ENCODE data around the genes DRD1, SFXN1 and NOP16.

DNA sequence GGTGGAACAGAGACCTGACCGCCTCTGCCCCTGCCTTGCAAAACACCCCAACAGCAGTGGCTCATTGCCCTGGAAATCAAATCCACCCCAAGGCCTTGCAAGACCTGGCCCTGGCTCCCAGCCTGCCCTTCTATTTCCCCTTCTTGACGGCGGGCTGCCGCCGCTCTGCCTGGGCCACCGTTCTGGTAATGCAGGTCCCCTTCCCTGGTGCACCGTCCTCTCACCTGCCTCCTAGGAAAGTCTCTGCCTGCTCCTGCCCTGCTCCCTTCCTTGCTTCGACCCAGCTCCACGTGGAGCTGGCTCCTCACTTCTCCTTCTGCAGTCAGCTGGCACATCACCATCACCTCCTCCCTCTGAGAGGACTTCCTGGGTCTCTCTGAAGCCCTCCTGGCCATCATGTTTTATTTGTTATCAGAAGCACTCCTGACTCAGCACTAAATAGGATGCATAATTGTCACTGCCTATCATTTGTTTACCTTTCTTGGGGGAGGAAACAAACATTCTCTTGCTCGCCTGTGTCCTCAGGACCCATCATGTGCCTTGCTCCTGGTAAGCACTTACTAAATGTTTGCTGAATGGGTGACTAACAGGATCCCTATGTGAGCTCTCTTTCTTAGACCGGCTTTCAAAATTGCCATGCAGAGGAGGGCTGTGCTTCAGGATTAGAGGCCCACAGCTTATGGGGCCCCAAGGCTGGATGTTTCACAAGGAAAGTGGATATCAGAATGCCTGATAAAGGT, 19.7 kb upstream of the C5orf47 start:
- PRO-cap: no peak

- PRO-cap: no peak
Measured at GRCh38 chr5:174532466-174533057, 191.8 kb upstream of the MSX2 start.

DNA sequence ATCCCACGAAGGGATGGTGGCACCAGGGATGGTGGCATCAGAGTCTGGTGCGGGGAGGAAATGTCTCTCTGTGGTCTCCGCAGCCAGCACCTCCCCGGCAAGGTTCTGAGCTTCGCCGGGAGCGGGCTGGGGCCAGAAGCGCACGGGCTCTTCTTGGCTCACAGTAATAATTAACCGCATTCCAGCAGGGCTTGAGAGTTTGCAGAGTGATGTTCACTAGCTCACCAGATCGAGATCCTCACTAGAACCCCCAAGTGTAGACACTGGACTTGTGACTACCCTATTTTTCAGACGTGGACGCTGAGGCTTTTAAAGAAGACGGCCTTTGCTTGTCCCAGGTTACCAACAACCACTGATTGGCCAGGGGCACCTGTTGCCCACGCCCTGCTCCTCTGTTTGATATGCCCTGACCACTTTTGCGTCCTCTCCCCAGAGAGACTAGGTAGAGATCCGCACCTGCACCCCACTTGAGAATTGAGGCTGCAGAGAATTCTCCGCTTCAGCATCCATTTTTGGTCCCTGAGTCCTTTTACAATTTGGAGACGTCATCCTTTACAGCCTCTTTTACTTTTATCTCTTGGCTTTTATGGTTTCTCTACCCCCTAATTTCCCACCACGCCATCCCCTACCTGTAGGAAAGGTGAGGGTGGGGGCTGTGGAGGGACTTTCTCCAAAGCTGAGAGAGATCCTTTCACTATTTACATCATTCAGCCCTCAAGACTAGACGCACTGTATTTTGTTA, 1.4 kb downstream of the MSX2 start:
- PRO-cap: no peak

DNA sequence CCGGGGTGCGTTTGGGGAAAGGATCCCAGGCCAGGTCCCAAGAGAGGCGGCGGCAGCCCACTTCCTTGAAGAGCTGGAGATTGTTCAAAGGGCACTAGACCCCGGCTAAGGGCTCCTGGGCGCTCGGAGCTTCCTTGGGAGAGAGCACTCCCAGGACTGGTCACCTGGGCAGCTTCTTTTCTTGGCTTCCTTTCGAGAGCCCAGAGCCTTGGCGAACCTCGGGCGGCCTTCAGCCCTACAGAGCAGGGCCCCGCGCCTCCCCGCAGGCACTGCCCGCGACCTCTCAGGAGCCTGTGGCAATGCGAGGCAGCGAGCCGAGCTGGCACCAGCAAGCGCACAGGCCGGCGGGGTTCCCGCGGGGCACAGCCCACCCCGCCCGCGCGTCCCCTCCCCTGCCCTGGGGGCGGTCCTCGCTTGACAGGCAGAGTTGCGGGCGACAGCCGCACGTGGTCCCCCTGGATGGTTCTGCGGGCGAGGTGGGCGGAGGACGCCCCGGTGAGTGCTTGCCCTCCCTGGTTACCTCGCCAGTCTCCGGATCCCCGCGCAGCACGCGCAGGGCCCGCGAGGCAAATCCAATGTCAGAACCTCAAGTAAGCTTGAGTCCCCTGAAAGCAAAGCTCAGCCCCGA, at the start of gene DRD1:
DRD1 (minus strand) TSS at position 338 of the 628 bp plus-strand sequence.
- PRO-cap: no peak

DNA sequence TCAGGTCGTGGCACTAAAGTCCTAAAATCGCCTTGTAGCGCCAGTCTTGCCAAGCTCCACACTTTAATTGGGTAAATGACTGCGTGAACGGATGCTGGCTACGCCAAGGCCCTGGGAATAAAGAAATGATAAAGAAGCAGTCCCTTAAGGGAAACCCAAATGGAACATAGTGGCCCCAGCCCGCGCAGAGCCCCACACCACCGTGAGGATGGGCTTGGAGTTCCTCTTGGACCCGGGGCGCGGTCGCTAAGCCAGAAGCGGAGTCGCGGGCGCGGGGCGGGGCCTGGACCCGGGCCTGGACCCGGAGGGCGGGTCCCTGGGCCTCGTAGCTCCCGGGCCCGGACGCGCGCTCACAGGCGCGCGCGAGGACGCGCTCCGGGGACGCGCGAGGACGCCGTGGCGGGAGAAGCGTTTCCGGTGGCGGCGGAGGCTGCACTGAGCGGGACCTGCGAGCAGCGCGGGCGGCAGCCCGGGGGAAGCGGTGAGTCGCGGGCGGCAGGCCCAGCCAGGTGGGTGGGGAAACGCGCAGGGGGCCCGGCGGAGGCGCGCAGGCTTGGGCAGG, at the start of gene SFXN1:
SFXN1 (plus strand) TSS at position 402 of the 562 bp plus-strand sequence.
- PRO-cap: bidirectional peak, plus-strand start at position 195 of the sequence, minus-strand start at position 248 of the sequence; bidirectional peak, plus-strand start at position 411 of the sequence, minus-strand start at position 327 of the sequence

GRCh38 chr5:175710354-175710862, 52.5 kb downstream of the HRH2 start:
- PRO-cap: no peak

GRCh38 chr5:175795979-175796828, 75.2 kb upstream of the CPLX2 start:
- PRO-cap: bidirectional peak, plus-strand start at chr5:175796730, minus-strand start at chr5:175796650

- PRO-cap: no peak
Measured at GRCh38 chr5:175867817-175868612, 3.4 kb upstream of the CPLX2 start.

DNA sequence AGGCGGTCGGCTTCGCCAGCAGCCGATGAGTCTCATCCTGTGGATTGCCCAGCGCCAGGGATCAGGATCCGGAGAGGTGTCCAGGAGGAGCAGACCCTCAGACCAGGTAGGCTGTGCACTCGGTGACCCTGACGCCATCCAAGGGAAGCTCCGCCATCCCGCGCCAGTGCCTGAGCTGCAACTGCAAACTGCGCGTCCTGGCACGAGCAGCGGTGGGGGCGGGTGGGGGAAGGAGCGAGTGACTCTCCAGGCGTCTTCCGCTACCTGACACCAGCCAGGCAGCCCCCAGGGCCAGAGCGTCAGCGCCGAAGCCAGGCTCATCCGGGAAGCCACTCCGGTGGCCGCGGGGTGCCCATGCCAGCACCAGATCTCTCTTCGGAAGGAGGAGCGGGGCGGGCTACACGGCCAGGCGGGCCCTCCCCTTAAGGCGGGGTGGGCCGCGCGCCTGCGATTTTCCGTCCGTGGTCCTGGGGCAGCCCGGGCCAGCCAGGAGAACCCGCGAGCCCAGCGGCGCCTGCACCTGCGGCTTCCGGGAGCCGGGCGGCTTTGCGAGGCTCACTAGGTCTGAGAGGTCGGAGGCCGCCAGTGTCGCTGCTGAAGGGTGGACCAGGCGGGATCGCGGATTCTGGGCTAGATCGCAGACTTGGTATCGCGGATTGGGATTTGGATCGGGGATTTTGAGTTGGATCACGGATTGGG, 92.7 kb upstream of the THOC3 start:
- PRO-cap: no peak

DNA sequence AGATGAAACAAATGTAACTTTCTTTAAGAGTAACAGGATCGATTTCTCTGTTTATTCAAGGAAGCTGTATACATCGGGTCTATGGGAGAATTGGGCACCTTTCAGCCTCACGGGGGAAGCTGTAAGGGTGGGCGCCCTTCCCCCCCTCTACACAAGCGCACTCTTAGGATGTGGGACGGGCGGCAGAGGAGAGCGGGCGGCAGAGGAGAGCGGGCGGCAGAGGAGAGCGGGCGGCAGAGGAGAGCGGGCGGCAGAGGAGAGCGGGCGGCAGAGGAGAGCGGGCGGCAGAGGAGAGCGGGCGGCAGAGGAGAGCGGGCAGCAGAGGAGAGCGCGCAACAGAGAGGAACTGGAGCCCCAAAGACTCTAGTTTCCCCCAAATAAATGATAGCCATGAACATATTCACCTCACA, 104.2 kb upstream of the SIMC1 start:
- PRO-cap: no peak

GRCh38 chr5:176152220-176152687, 86.0 kb upstream of the SIMC1 start:
- PRO-cap: bidirectional peak, plus-strand start at chr5:176152480, minus-strand start at chr5:176152376

DNA sequence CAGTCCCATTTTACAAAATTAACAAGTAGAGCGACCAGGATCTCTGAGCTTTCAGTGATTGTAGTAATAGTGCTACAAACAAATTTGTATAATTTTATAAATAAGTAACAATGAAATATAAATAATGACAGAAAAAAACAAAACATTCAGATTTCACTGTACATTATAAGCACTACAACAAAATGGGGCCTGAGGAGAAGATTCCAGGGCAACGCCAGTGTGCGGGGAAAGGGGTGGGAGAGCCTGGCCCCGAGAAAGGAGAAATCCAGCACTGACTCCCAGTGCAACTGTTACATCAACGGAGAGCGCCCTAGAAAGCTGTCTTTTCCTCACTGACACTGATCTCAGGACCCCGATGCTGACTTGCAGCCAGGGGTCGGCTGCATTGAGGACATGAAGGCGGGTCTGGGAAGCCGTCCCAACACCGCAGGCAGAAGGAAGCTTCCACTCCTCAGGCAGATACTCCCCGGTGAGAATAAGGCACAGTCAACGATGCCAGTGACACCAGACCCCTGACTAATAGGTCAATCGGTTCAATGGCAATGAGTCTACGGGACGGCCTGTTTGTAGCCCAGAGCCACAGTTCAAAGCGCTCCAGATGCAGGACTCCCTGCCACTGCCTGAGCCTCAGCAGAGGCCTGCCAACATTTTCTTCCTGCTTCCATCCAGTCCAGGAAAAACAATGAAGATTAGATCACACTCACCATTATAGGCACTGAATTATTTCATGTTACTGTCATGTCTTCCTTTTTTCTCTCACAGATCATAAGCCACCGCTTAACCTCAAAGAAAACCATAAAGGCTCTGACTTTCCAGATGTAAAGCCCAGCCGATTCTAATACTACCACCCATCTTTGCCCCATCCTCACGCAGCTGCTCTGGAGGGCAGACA, 84.6 kb upstream of the SIMC1 start:
- PRO-cap: no peak

DNA sequence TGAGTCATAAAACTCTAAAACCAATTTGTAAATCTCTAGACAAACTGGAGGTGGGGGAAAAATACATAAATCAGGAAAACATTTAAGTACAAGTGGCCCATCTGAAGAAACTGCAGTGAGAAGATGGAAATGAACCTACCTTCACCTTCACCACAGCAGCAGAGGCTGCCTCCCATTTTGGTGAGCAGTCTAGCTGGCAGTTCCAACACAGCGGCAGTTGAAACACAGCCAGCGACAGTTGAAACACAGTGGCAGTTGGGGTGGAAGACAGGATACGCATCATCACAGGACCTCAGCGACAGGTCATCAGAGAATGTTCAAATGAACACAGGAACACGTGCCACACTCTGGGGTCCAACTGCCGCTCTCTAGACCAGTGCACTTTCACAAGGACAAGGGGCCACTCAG, 53.3 kb upstream of the SIMC1 start:
- PRO-cap: no peak

- PRO-cap: no peak
Measured at GRCh38 chr5:176383502-176384574, 4.6 kb downstream of the NOP16 start.

- PRO-cap: bidirectional peak, plus-strand start at chr5:176388179, minus-strand start at chr5:176388069; bidirectional peak, plus-strand start at chr5:176388758, minus-strand start at chr5:176388580
Measured at GRCh38 chr5:176387807-176388892, at the start of gene NOP16. Gene NOP16, minus strand, starts transcription at chr5:176388598.

DNA sequence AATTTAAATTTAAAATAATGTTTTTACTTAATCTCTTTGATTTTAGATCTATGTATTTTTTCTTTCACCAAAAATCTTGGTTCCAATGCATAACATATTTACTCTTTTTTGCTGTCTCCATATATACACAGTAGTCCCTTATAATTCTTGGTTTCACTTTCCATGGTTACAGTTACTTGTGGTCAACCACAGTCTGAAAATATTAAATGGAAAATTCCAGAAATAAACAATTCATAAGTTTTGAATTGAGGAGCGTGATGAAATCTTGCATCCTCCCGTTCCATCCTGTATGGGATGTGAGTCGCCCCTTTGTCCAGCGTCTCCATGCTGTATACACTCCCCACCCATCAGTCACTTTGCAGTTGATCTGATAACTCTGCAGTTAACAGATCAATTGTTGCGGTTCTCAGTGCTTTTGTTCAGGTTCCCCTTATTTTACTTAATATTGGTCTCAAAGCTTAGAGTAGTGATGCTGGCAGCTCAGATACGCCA, 11.6 kb upstream of the FAF2 start:
- PRO-cap: no peak

DNA sequence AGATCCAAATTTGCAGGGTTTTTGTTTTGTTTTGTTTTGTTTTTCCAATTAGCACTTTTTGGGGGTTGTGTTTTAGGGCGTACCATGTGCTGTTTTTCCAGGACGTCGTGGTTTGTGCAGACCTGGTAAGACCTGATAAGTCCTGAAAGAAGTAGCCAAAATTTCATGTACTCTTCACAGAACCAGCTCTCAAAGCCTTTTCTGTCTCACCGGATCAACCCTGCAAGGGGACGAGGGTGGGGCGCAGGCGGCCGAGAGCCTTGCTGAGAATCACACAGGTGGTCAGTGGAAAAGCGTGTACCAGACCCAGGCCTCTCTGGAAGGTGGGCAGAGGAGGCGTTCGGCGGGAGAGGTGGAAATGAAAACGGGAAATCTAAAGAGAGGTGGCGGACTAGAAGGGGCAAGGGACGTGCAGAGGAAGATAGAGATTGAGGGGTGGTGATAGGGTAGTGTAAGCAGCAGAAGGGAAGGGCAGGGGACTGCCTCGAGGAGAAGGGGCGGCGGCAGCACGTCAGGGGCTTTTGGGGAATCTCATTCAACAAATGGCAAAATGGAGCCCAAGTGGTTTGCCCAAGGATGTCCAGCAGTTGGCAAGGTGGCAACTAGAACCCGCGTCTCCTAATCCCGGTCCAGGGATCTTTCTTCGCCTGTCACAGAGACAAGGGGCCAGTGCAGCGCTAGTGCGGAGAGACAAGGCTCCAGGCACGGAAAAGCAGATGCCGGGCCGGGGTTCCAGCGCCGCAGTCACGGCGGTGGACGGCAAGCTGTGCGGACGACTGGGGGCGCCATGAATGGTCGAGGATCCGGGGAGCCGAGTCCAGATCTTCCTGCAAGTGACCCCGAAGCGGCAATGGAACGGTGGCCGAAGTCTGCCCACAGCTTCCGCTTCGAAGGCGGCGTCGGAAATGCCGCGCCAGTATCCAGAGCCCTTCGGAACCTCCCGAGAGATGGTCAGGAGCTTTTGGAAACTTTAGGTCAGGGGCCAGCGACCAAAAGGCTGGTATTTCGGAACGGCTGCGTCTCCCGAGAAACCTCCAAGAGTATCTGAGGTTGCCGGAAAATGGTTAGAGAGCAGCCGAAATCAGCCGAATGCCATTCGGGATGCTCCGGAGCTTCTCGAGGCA, 869 bp upstream of the FAF2 start:
- PRO-cap: bidirectional peak, plus-strand start at position 653 of the sequence, minus-strand start at position 543 of the sequence; bidirectional peak, plus-strand start at position 743 of the sequence, minus-strand start at position 852 of the sequence; unidirectional peak, minus-strand start at position 907 of the sequence; unidirectional peak, minus-strand start at position 963 of the sequence; bidirectional peak, plus-strand start outside the sequence, minus-strand start at position 1,046 of the sequence

DNA sequence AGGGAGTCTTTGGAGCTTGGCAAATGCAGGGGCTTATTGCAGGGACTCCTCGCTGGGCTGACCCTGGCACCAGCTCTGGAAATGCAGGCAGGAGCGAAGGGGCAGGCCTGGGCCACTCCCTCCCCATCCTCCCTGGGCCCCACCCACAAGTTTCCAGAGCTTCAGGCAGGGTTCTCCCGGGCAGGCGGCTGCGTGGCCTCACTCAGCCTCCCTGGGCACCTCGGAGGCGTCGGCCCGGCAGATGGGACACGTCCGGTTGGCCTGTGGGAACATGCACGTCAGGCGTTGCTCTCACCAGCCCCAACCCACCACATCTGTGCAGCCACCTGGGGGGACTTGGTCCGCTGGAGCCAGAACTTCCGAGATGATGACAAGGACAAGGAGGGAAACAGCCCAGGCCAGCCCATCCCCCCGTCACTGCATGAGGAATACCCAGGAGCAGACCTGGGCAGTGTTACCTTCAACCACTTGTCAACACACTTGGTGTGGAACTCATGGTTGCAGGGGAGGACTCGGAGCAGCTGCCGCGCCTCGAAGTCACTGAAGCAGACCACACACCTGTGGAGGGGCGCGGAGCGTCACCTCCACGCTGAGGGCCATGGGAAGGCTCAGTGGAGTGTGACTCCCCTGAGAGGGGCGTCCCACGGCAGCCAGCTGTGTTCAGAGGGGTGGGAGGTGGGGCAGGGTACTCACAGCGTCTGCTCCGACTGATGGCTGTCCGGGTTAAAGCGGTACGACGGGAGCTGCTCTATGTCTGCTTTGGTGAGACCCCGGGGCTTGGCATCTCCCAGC, 8.2 kb downstream of the RNF44 start:
- PRO-cap: unidirectional peak, plus-strand start at position 353 of the sequence

DNA sequence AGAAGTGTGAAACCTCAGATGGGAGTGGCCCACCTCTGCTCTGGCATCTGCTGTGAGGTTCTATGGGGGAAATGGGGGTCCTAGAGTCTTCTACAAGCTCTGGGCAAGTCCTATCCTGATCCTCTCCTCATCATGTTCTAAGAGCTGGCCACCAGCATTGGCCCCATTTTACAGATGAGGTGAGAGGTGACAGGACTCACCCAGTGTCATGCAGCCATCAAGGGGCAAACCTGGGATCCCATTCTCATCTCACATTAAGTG, 3.9 kb upstream of the RNF44 start:
- PRO-cap: no peak

DNA sequence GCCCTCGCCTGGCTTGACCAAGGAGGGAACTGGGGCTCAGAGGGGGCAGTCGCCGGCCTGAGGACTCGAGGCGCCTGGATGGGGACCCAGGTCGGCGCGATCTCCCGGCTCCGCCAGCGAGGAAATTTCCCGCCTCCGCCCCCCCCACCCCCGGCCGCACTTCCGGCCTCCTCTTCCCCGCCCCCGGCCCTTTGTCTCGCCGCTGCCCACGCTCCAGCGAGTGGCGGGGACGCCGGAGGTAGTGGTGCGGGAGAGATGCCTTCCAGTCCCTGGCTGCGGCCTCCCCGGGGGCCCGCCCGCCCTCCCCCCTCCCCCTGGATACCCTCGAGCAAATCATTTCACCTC, 454 bp upstream of the GPRIN1 start:
- PRO-cap: bidirectional peak, plus-strand start at position 219 of the sequence, minus-strand start at position 128 of the sequence